CMK (cell line): ENCODE measurements around the gene AGTPBP1.

- RRBS = no CpG with 5 or more reads among the region's 1 CpG
Observed at GRCh38 chr9:83508222-83508421, 30.1 kb downstream of the FRMD3 start.

GRCh38 chr9:83965575-83965963, 9.0 kb upstream of the C9orf64 start:
- RRBS = no CpG with 5 or more reads among the region's 6 CpGs

DNA sequence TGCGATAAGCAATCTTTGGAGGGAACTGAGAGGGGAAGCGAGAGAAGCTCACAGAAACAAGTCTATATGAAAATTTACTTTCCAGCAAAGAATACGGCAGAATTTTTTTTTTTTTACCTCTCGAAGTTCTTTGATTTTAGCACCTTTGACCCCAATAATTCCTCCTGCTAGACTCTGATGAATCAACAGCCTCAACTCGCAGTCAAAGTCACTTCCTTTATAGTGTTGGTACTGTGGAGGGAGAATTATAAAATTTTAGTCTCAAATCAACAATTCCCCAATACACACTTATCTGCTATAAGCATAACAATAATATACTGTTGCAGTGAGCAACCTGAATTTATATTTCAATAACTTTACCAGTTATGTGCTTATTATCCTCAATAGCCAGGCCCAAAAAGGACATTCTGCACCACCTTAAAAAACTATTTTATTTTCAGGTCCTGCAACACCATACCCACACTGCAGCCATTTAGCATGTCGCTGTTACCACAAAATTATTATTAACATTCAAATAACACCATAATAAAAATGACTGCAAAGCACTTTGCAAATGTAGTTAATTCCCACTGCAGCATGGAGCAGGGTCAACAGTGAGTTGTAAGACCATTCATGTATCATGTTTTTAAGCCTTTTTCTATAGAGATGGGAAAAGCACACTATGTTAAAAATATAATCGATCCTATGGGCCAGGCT, 6.7 kb downstream of the HNRNPK start:
- RRBS = no CpG with 5 or more reads among the region's 7 CpGs

- RRBS = 94% methylated on average over 7 of the region's 30 CpGs
Observed at GRCh38 chr9:84140413-84140884, 159.8 kb downstream of the RMI1 start.

GRCh38 chr9:84166901-84167378, 173.6 kb downstream of the SLC28A3 start:
- RRBS = no CpG with 5 or more reads among the region's 13 CpGs

GRCh38 chr9:84254876-84255300, 85.7 kb downstream of the SLC28A3 start:
- RRBS = no CpG with 5 or more reads among the region's 4 CpGs

DNA sequence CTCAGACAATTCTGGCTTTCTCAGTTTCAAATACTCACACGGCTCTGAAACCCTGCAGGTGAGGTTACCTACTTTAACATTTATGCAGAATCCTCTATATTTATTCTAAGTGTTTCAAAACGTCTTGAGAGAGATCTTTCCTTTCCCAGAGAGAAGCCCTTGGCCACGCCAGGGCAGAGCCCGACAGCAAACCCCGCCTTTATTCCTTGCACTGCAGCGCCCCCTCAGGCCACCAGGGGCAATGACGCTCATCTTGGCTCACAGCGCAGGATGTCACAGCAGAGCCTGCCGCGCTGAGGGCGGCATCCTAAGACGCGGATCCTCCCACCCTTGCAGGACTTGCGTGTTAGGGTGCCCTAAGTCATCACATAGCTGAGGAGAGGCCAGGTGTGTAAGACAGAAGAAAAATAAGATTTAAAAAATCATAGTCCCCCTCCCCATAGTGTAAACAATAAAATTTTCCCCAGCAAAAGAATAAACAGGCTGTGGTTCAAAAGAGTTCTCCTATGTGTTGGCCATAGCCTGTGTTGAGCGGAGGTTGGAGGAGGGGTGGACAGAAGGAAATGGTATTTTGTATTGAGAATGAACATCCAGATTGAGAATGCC, 284.6 kb downstream of the NTRK2 start:
- RRBS = no CpG with 5 or more reads among the region's 15 CpGs

GRCh38 chr9:85077073-85077628, 407.6 kb downstream of the NTRK2 start:
- RRBS = no CpG with 5 or more reads among the region's 27 CpGs

- RRBS = 1% methylated on average over 46 of the region's 125 CpGs
Observed at GRCh38 chr9:85741397-85742389, at the start of gene AGTPBP1. Gene AGTPBP1 (minus strand): TSS chr9:85741954.

DNA sequence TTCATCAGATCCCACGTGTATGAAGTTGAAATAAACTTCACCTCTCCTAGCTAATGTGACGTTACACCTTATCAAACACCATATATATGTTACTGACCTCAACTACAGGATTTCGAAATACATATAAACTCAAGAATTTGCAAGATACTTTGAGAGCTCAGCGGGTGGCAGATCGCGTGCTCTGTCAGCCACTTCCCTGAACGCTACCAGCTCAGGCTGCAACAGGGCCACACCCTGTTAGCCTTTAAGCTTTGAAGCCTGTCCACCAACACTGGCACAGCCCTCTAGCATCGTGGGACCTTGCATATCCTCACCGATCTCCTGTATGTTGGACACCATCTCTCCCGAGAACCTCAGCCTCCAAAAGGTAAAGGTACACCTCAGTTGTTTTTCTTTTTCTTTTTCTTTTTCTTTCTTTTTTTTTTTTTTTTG, 1.8 kb upstream of the AGTPBP1 start:
- RRBS = no CpG with 5 or more reads among the region's 10 CpGs

DNA sequence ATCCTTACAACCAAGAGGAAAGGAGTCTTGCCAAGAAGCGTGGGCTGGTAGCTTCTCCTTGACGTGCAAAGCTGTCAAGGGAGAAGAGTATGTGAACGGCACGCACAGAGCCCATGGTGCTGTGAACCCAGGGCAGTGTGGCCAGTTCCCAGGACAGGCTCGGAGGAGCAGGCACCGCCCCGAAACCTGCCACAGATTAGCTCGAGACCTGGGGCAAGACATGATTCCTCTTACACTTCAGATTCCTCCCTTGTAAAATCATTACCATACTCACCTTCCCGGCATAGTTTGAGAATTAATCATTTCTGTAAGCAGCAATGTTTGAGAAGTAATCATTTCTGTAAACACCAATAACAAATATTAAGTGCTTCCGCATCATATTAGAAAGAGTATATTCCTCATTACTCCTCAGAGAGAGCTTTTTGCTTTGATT, 19.9 kb downstream of the GOLM1 start:
- RRBS = no CpG with 5 or more reads among the region's 10 CpGs

DNA sequence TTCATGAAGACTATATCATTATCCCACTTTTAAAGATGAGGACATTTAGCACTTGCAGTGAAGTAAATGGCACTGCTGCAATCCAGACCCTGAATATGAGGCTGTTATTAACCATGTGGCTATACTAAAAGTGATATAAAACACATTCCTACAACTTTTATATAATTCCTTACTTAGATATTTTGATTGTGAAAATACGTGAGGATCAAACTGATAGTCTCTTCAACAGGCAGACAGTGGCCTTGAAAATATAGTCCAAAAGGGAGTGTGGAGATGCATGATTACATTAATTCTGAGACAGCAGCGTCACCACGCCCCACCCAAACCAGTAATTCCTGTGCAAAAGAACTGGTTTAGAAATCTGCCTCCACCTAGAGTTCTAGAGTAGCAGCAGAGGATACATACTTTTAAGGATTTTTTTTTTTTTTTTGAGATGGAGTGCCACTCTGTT, 1.5 kb upstream of the TUT7 start:
- RRBS = no CpG with 5 or more reads among the region's 3 CpGs

DNA sequence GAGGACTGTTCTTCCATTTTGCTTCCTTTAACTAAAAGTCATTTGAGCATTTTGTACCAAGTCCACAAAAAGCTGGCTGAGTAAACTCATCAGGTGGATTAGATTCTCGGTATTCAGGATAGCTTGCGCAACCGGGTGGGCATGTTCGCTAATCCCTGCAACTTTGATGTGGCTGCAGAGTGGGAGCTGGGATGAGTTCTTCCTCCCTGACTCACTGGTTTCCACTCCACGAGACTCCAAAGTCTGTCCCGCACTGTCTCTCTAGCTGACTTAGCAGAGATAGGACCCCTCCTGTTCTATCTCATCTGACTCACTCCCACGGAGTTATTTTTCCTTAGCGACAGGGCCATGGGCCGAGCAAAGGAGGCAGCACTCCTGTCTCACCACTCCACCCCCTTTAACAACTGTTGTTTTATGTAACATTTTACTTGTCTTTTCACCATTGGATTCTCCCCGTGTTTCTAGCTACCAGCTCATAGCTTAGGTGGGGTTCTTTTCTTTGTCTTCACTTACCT, 80.2 kb upstream of the TUT7 start:
- RRBS = no CpG with 5 or more reads among the region's 10 CpGs

DNA sequence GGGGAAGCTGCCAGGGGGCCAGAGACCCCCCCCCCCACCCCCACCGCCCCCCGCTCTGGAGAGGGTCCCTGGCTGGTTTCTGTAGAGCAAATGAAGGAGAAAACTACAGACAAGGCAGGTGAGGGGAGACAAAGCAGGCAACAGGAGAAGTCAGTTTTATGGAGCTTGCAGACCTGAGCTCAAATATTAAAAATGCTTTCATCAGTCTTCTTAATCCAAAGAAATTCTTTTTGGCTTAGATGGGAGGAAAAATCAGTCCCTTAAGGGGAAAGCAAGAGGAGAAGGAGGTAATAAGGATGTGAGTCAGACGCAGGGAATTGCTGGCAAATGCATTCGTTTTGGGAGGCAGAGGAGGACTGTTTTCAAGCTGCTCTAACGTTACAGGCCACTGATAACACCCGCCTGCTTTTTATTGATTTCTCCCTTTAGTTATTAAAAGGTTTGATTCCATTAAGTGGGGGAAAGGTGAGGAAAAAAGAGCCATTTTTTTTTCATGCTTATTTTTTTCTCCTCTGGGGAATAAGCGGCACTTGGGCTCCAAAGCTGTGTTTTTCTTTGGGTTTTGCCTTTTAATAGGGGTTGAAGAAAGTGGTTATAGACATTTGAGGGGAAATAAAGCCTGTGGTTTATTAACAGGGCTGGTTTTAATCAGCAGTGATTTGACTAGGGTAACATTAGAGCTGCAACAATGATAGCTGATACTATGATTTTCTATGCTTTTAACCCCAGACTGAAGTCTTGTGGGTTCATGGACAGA, 225.4 kb downstream of the GAS1 start:
- RRBS = no CpG with 5 or more reads among the region's 7 CpGs

GRCh38 chr9:86808054-86808332, 139.3 kb downstream of the GAS1 start:
- RRBS = no CpG with 5 or more reads among the region's 4 CpGs

GRCh38 chr9:86854954-86855573, 92.2 kb downstream of the GAS1 start:
- RRBS = no CpG with 5 or more reads among the region's 4 CpGs

GRCh38 chr9:87122945-87123490, 175.7 kb upstream of the GAS1 start:
- RRBS = no CpG with 5 or more reads among the region's 4 CpGs

- RRBS = no CpG with 5 or more reads among the region's 4 CpGs
Observed at GRCh38 chr9:87194413-87194881, 247.1 kb upstream of the GAS1 start.

- RRBS = no CpG with 5 or more reads among the region's 7 CpGs
Observed at GRCh38 chr9:87373894-87374535, 123.7 kb upstream of the DAPK1 start.

GRCh38 chr9:87406615-87407238, 90.9 kb upstream of the DAPK1 start:
- RRBS = no CpG with 5 or more reads among the region's 5 CpGs